ENCODE measurements around the genes PIGZ and LRCH3.

DNA sequence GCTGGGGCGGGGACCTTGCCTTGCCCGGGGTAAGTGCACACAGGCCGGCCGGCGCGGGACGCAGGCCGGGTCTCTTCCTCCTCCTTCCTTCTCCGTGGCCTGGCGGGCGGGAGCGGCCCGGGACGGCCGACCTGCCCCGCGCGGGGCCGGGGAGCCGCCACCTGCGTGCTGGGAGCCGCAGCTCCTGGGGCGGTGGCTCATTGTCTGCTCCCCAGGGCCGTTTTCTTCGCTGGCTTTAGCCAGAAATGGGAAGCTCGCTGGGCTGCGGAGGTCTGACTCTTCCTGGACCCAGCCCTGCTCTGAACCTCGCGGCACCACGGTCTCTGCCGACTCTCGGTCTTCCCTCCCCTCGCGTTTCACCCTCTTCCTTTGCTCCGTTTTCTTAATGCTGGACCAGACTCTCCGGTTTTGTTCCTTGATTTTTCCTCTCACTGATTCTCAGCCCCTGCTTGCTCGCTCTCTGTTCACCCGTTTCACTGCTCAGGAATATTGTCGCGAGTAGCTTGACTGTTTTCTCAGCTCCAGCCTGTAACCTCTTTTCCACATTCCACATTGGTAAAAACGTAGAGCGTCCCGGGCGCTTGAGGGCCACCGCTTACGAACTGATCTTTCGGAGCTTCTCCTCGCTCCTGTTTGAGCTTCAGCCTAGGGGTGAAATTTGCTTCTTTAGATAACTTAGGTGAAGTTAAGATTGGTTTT, 621 bp downstream of the PAK2 start:
- RAMPAGE, long total RNA, result no peak
- RRBS, result 2% methylated on average over 7 of the region's 48 CpGs

DNA sequence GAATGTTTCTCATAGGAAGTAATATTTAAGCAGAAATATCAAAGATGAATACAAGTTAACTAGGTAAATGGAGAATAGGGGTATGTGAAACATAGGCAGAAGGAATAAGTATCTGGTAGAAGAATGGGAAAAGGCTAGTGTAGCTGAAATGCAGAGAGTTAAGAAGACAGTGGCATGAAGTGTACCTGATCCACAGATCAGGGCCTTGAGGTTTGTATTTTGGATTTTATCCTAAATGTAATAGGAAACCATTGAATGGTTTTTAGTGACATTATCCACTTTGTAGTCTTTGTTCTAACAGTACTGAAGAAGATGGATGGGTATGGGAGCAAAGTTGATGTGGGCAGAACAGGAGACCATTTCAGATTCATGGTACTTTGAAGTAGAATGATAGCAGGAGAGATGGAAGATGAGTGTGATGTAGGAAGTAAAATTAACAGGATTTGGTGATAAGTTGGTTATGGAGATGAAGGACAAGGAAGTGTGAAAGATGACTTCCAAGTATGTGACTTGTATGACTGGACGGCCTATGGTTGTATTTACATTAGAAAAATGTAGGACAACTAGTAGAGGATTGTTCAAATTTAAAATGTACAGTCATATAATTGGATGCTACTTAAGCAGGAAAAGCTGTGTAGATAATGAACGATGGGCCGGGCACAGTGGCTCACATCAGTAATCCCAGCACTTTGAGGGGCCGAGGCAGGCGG, 35.6 kb downstream of the NCBP2 start:
- RAMPAGE, long total RNA, result no peak
- RRBS, result no CpG with 5 or more reads among the region's 5 CpGs

- RAMPAGE, long total RNA, result no peak
- RRBS, result no CpG with 5 or more reads among the region's 8 CpGs
Observed at GRCh38 chr3:196962080-196962752, 6.4 kb downstream of the PIGZ start.

DNA sequence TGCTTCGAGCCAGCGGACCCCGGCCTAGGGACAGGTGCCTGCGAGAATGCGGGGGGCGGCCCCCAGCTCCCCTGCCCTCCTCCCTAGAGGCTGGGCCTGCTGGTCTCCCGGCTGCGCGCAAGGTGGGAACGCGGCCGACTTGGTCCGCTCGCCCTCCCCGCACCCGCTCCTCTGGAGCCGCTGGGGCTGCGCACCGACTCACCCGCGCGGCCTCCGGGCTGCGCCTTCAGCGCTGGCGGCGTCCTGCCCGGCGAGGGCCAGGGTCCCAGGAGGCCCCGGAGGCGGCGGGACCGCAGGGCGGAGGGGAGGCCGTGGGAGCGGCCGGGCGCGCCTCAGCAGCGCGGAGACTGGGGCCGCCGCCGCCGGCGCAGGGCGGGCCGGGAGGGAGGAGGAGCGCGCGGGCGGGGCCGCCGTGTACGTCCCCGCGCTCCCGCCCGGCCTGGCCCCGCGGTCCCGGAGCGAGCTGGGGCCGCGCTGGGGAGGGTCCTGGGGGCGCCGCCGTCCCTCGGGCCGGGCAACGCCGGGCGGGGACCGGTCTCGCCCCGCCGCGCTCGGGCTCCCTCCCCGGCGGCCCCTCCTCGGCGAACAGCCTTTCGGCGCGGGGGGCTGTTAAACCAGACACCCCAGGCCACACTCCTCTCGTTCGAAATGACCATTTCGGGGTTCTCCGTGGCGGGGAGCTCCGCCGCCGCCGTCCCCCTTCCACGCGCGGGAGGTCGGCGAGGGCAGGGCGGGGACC, at the start of gene PIGZ:
Gene PIGZ, minus strand, starts transcription at position 349 of the 739 bp plus-strand sequence.
- RAMPAGE, long total RNA, result no peak
- RRBS, result 1% methylated on average over 52 of the region's 101 CpGs

DNA sequence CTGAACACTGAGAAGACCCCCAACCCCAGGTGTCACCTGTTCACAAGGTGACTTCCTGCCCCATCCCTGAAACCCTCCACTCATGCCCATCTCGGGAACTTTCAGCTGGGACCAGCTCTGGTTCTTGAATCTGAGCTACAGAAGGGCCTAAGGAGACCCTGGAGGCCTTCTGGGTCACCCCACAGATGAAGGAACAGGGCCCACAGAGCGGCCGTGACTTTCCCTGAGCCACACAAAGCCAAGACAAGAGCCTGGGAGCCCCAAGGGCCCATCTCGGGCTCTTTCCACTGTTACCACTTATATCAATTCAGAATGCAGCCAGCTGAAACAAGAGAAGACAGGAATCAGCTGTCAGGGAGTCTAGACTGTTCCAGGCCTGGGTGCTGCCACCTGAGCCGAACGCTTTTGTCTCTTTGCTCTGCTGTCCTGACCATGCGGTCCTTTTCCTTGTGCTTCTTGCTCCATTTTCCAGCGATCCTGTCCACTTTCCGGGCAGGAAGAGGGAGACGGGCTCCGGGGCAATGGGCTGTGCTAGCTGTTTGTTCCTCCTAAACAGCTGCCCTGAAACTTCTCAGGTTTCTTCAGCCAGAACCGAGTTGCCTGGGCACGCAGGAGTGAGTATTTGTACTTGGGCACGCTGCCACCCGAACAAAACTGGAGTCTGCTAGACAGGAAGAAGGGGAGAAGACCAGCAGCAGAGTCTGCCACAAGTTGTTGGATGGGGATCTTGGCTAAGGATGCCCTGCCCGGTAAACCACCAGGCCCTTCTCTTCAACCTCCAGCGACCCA, 28.0 kb upstream of the PIGZ start:
- RAMPAGE, long total RNA, result no peak
- RRBS, result no CpG with 5 or more reads among the region's 17 CpGs

GRCh38 chr3:197027335-197028006, 2.1 kb downstream of the MELTF start:
- RAMPAGE, long total RNA, result no peak
- RRBS, result 94% methylated on average over 13 of the region's 34 CpGs

DNA sequence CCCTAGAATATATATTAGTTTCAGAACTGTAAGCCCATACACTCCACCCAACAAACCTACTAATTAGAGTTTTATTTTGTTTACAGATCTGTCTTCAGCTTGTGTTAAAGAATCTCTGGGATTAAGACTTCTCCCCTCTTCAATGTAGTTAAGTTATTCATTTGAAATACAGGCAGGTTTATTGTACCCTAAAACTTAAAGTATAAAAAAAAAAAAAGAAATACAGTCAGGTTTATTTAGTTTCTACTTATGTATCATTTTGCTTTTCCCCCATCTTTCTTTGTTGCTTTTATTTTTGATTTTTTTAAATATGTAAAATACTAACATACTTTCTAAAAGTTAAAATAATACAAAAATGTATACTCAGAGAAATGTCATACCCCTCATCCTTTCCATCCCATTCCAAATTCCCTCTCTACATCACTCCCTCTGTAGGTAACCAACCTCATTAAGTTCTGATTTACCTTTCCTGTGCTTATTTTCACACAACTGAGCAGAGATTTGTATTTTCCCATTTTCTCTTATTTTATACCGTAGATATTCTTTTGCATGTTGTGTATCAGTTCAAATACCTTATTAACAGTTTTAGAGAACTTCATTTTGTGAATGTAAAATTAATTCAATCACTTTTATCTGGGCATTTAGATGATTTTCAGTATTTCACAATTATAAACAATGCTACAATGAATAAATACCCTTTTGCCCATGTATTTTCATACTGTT, 33.5 kb upstream of the MELTF start:
- RAMPAGE, long total RNA, result no peak
- RRBS, result no CpG with 5 or more reads among the region's 1 CpG

DNA sequence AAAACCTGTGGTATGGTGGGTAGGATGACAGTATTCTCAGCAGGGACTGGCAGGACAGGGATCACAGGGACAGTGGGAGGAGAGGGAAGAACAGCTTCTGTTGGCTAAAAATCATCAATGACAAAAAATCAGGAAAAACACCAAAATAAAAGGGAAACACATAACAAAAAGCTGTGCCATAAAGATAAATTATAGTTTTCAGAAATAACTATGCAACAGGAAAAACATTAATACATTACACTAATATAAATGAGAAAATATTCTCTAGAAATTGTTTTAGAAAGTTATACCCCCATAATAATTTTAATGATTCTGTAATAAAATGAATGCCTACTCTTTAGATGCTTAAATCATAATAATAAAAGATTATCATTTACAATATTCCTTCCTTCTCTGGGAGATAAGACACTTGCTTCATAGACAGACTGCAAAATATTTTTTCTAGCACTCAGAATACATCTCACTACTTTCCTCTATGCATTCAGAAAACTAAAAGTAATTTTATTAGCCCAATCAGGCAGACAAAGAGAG, 132.1 kb upstream of the MELTF start:
- RAMPAGE, long total RNA, result no peak

DNA sequence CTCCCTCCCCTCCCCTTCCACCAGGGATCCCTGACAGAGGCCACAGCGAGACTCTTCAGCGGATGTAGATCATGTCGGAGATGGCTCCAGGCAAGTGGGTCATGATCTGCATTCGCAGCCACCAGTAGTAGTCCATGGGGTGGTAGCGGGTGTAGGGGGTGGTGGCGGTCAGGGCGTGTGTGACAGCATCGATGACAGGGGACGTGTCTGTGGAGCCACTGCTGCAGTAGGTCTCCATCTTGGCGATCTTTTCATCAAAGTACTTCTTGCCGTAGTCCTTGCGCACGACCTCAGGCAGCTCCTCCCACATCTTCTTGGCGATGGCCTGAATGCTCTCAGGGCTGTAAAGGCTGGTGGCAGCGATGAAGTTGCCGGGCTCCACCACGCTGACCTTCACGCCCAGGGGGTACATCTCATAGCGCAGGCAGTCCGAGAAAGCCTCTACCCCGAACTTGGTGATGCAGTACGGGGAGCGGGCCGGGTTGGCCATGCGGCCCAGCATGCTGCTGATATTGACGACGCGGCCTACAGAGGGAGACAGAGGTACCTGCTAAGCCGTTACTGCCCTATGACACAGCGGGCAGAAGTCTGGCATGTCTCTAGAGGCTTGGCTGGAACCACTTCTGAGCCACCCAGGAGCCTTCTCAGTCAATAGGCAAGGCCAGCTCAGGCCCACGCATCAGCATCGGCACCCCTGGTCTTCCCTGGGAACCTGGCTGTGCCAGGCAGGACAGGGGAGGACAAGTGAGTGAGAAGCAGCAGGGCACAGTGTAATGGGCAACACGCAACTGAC, 43.7 kb downstream of the BDH1 start:
- RAMPAGE, long total RNA, result no peak
- RRBS, result 94% methylated on average over 7 of the region's 33 CpGs

DNA sequence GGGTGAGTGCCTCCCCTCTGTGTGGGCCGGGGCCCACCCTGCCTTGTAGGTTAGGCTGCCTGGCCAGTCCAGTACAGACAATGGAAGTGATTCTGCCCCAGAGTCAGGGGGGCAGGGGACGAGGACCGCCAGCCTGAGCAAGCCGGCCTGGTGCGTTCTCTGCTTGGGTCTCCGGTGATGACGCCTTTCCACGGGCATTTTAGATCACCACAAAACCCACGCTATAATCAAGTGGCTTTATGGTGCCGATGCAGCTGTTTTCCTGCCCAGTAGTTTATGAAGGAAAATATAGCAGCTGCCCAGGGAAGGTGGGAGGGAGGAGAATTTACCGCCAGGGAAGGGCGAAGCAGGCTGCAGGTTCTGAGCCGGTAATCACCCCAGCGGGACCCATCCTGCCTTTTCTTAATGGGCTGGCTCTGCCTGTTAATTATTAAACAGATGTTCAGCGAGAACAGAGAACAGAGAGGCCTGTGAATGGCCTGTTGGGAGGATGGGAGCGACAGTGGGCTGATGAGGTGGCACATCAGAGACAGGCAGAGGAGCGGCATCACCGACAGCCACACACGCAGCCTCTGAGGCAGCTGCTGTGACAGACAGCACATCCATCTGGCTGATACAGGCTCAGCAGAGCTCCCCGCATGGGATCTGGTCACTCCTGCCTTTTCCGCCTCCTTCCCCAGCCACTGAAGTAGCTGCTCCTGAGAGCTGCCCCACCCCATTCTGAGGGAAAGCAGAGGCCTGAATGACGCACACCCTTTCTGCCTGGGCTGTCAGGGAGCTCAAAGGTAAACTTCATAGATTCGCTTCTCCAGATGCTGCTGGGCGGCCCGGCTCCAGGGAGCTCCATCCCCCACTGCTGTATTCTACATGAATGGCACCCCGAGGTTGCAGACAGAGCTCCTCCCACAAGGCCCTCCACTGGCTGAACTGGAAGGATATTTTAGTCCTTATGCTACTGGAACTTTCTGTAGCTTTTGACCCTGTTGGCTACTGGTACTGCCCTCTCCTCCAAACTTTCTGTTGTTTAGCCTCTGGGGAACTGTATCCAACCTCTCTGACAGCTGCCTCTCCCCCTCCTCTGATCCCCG, 35.0 kb downstream of the BDH1 start:
- RAMPAGE, long total RNA, result no peak
- RRBS, result no CpG with 5 or more reads among the region's 27 CpGs

DNA sequence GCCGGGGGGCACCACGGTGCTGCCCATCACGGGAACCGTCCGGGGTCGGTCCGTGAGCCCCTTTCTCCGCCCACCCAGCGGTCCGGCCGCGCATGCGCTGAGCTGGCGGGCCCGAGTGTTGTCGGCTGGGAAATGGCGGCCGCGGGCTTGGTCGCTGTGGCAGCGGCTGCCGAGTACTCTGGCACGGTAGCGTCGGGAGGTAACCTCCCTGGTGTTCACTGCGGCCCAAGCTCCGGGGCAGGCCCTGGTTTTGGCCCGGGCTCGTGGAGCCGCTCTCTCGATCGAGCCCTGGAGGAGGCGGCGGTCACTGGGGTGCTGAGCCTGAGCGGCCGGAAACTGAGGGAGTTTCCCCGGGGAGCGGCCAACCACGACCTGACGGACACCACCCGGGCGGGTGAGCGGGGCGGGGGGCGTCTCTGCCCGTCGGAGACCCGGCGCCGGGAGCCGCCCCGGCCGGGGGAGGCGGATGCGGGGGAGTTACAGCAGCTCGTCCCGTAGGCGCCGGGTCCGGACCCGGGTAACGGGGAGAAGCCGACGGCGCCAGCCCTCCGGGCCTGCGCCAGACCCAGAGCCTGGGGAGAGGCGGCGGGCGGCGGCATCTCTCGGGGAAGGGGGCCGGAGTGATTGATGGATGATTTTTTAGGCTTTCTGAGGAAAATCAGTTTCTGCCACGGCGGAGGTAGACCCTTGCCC, at the start of gene LRCH3:
Gene LRCH3, plus strand, starts transcription at position 108 of the 693 bp plus-strand sequence.
- RAMPAGE, long total RNA, result no peak
- RRBS, result 1% methylated on average over 46 of the region's 75 CpGs

DNA sequence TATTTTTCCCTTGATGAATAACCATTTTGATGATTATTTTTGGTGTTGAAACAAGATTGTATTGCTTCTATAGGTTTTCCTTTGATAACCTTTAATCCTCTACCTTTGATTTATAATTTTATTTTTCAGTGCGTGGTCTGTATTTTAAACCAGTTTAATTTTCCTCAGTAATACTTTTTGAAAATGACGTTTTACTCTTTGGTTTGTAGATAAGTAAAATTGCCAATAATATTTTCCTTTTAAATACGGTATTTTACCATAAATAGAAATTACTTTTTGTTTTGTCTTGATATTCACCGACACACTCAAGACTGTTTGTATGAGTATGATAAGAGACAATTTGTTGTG, 47.4 kb downstream of the LRCH3 start:
- RAMPAGE, long total RNA, result no peak
- RRBS, result no CpG with 5 or more reads among the region's 4 CpGs

DNA sequence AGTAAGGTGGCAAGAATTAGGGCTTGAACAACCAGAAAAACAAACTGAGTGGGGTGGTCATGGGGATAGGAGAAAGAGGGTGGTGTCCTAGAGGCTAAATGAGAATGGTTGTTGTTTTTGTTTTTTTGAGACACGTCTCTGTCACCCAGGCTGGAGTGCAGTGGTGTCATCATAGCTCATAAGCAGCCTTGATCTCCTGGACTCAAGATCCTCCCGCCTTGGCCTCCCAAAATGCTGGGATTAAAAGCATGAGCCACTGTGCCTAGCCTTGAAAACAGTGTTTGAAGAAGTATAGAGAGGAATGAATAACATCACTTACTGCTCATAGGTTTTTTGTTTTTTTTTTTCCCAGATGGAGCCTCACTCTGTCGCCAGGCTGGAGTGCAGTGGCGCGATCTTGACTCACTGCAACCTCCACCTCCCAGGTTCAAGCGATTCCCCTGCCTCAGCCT, 53.3 kb downstream of the LRCH3 start:
- RAMPAGE, long total RNA, result no peak
- RRBS, result no CpG with 5 or more reads among the region's 6 CpGs

DNA sequence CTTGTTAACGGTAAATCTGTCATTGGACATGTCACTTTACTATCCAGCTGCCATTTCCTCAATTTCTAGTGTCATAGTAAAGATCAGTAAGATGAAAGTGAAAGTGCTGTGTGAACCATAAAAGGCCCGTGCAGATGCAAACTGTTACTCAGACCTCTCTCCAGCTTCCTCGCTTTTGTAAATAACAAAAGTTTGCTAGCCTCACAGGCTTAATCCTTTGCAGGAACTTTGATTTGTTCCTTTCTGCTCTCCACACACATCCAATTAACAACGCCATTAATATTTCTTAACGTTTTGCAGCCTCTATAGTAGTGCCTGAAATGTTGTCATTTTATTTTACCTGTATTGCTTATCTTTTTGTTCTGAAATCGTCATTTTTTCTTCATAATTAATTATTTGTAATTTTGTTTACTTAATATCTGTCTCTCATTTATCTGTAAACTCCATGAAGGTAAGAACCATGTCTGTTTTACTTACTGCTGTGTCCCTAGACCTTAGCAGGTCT, 57.2 kb downstream of the LRCH3 start:
- RAMPAGE, long total RNA, result no peak
- RRBS, result no CpG with 5 or more reads among the region's 6 CpGs